ENCODE measurements around a stretch of chr1.

GRCh38 chr1:51288556-51288970, 41.8 kb downstream of the TTC39A start:
- RRBS = no CpG with 5 or more reads among the region's 5 CpGs

- RRBS = no CpG with 5 or more reads among the region's 12 CpGs
These were observed 16.2 kb downstream of the TTC39A start for GRCh38 chr1:51313900-51314768.

DNA sequence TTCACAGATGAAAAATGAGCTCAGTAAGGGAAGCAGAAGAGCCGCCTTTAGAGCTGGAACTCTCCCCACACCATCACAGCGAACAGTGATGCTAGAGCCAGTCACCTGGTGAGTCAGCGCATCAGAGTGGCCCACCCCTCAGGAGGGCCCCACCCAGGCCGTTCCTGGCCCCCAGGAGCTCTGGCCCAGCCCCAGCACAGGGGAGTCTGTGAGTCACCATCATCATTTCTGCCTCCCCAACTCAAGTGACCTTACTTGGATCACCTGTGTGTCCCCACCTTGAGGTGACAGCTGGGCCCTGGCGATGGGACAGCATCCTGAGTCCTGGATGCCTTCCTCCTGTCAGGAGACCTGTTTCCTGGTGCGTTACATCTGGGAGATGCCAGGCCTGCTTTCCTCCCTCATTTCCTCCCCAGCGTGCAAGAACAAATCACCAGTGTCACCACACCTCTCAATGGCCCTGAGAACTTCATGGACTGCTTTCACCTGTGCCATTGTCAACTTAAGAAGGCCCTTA, 4.4 kb upstream of the TTC39A start:
- RRBS = no CpG with 5 or more reads among the region's 7 CpGs

GRCh38 chr1:51344257-51345482, 14.3 kb upstream of the TTC39A start:
- RRBS = 9% methylated on average over 23 of the region's 75 CpGs

DNA sequence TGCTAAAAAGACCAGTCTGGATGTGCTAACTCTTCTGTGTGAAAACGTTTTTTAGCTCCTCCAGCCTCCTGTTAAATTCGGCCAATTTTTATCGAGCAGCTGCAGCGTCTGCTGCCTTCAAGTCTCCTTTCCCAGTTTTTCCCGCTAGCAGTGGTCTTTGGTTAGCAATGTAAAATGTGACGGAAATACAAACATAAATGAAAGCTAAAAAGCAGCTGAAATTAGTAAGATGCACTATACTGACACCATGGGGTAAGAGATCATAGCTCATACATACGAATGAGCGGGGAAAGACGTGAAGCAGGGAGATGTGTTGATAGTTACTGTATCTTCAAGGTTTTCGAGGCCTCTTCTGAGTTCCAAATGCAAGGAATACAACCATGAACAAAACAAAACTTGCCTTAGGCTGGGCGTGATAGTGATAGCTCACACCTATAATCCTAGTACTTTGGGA, 844 bp upstream of the NRDC start:
- RRBS = no CpG with 5 or more reads among the region's 11 CpGs

- RRBS = no CpG with 5 or more reads among the region's 3 CpGs
These were observed 312 bp downstream of the TXNDC12 start for GRCh38 chr1:52054818-52054940.

GRCh38 chr1:52238106-52238850, 96.4 kb downstream of the ZFYVE9 start:
- RRBS = no CpG with 5 or more reads among the region's 6 CpGs

DNA sequence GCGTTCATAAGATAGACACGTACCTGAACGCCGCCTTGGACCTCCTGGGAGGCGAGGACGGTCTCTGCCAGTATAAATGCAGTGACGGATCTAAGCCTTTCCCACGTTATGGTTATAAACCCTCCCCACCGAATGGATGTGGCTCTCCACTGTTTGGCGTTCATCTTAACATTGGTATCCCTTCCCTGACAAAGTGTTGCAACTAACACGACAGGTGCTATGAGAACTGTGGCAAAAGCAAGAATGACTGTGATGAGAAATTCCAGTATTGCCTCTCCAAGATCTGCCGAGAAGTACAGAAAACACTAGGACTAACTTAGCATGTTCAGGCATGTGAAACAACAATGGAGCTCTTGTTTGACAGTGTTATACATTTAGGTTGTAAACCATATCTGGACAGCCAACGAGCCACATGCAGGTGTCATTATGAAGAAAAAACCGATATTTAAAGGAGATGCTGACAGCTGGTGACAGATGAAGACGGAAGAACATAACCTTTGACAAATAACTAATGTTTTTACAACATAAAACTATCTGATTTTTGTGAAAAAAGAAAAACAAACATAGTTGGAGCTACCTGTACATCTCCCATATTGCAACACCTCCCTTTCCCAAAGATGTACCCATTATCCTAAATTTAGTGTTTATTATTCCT, 2.9 kb upstream of the CC2D1B start:
- RRBS = no CpG with 5 or more reads among the region's 15 CpGs

- RRBS = 83% methylated on average over 2 of the region's 10 CpGs
These were observed 9.2 kb downstream of the PRPF38A start for GRCh38 chr1:52413502-52414129.

DNA sequence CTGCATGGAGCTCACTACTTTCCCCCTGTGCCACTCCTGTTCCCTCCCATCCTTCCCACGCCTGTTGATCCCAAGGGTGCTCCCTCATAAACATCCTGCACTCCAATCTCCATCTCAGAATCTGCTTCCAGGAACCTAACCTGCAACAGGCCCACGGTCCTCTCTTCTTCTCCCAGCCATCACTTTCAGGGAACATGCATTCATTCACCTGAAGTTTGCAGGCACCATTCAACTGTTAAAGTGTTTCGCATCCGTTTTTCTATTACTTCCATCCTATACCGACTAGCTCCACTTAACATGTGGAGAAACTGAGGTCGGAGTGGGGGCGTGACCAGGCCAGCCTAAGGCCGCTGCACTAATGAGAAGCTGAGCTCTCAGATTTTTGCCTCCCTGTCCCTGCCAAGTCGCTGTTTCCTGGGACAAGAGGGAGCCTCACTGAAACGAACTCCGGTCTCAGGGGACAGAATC, 418 bp upstream of the GPX7 start:
- RRBS = no CpG with 5 or more reads among the region's 11 CpGs

DNA sequence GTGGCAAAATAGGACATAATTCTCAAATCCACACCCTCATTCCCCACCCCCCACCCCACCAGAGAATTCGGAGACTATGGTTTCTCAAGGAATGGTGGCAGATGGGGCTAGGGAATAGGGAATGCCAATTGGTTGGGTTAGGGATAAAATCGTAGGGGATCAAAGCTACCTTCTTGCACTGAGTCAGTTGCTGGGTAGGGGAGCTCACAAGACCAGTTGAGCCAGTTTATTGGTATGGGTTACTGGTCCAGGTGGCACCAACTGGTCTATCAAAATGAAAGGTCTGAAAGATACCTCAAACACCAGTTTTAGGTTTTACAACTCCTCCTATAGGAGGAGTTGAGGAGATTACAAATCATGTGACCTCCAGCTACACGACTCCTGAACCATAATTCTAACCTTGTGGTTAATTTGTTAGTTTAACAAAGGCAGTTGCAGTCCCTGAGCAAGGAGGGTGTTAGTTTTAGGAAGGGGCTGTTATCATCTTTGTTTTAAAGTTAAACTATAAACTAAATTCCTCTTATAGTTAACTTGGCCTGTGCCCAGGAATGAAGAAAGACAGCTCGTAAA, 2.4 kb downstream of the SHISAL2A start:
- RRBS = no CpG with 5 or more reads among the region's 4 CpGs

DNA sequence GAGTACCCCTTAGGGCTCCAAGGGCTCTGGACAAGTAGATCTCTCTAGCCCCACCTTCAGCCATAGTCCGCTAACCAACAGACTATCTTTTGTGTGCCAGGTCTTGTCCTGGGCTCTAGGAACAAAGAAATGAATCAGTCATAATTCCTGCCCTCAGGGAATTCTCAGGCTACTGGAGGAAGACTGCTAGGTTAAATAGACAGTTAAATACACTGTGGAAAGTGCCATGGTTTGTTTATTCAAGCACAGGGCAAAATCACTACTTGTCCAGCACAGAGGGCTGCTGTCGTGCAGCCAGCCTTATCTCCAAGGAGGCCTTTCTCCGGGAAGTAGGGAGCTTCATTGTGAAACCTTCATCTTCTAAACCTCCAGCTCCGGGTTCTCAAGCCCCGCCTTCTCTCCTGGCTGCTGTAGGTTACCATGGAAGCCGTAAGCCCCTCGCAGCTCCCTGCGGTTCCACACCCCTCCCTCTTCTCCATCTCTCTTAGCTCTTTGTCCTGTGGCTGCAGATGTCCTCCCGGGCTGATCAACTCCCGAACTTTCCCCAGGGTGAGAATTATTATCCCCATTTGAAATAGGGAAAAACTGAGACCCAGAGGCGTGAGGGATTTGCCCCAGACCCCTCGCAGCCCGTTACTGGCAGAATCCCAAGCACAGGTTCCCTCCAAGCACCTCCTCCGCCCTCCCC, 29.8 kb downstream of the SHISAL2A start:
- RRBS = 7% methylated on average over 2 of the region's 14 CpGs

DNA sequence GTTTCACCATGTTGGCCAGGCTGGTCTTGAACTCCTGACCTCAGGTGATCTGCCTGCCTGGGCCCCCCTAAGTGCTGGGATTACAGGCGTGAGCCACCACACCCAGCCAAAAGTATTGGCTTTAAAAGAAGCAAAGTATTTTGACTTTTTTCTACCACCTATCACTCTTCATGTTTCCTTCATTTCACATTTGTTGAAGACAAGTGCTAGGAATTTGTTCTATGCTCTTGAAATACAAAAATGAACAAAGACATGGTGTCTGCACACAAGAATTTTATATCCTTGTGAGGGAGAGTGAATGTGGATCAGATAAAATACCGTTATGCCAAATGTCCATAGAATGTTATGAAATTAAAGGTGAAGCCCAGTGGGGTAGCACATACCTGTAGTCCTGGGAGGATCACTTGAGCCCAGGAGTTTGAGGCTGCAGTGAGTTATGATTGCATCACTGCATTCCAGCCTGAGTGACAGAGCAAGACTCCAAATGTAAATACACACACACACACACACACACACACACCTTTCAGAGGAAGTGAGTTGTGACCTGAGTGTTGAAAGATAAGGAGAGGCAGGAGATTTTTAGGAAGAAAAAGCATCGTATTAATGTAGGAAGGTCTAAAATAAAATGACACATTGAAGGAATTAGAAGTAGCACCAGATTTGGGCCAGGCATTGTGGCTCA, 28.2 kb upstream of the ZYG11A start:
- RRBS = no CpG with 5 or more reads among the region's 3 CpGs

GRCh38 chr1:52928911-52929366, 1.9 kb downstream of the SCP2 start:
- RRBS = no CpG with 5 or more reads among the region's 4 CpGs

GRCh38 chr1:53047027-53047321, 15.0 kb upstream of the PODN start:
- RRBS = no CpG with 5 or more reads among the region's 2 CpGs

DNA sequence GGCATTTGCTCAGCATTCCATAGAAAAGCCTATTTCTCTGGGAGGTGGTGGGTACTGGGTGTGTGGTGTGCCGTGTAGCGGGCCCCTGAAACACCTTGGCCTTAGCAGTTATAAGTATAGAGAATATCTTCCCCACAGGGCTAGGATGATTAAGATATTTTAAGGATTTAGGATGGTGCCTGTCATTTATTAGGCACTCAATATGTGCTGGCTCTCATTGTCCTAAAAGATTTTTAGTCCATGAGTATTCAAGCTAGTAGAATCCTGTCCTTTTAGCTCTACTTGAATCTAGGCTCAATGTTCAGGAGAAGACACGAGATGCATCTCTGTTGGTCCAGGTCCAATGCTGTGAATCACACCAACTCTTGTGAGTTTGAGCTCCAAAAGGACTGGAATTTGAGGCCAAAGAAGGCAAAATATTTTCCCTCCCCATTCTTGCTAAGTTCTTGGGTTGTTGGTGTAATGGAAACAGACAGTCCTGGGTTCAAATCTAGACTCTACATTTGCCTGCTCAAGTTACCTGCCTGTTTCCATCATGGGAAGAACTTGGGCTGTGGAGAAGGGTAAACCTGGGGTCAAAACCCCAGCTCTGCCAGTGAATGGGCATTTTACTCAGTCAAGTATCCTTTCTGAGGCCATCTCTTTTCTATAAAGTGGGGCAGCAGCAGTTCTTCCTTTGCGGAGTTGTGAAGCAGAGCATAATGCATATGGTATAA, 1.4 kb upstream of the PODN start:
- RRBS = no CpG with 5 or more reads among the region's 4 CpGs

DNA sequence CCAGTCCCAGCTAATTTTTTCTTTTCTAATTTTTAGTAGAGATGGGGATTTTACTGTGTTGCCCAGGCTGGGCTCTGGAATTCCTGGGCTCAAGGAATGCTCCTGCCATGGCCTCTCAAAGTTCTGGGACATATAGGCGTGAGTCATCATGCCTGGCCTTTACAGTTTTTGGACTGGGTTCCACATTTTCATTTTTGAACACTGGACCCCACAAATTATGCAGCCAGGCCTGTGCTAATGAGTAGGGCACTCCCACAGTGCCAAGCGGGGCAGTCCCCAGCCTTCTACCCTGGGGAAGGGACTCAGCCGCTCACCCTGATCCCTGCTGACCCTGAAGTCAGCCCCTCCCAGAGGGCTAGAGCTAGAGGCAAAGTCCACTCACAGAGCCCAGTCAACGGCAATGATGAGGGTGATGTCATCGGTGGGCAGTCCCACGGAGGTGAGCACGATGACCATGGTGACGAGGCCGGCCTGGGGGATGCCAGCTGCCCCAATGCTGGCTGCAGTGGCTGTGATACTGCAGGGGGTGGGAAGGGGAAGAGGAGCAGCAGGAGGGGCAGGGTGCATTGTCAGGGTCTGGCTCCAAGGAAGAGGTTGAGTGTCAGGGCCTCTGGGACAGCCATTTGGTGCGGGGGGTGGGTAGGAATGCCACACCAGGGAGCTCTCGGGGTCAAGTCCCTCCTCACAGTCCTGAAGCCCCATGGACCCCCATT, 27.6 kb downstream of the PODN start:
- RRBS = no CpG with 5 or more reads among the region's 11 CpGs

DNA sequence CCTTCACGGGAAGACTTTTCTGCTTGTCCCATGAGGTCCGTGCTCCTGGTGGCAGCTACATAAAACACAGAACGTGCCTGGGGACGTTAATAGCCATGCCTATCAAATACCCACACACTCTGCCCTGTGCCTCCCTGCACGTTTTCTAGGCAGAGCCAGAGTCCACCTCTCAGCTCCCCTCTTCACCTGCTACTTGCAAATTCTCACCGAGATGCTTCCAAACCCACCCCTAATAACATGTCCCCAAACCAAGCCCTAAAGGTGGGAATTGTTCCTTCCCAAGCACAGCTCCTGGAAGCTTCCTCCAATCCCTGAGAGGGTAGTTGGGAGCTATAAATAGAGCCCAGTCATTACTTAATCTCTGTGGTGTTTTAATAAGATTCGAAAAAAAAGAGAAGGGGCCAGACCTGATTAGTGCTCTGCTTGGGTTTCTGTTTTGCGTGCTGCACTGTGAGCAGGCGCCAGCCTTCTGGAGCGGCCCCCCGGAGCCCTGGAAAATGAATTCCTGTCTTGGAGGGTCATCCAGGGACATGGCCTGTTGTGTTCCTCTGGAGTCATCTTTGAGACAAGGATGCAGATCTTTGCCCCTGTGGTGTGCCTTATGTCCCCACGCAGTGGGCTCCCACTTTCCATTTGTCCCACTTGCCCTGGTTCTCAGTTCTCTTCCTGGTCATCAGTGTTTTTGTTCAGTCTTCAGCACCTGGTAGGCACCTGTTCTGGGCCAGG, 33.3 kb downstream of the SLC1A7 start:
- RRBS = no CpG with 5 or more reads among the region's 12 CpGs

DNA sequence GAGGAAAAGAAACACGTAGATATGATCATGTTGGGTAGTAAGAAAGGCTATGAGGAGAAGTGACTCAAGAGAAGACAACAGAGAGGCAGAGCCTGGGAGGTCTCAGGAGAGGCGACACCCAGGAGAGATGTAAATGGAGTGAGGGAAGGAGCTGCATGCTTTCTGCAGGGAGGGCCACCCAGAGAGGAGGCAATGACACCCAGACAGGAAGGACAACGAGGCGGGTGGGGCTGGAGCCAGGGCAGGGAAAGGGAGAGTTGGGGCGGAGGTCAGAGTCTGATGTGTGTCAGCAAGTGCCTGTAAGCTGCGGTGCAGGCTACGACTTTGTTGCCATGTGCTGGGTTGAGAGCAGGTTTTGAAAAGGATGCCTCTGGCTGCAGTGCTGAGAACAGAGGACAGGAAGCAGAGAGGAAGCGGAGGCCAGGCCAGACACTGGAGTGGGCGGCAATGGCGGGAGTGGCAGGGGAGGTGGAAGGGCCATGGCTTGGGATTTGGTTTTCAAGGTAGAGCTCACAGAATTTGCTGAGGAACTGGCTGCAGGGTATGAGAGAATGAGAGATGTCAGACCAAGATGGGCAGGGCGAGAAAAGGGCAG, 31.3 kb downstream of the SLC1A7 start:
- RRBS = no CpG with 5 or more reads among the region's 11 CpGs

DNA sequence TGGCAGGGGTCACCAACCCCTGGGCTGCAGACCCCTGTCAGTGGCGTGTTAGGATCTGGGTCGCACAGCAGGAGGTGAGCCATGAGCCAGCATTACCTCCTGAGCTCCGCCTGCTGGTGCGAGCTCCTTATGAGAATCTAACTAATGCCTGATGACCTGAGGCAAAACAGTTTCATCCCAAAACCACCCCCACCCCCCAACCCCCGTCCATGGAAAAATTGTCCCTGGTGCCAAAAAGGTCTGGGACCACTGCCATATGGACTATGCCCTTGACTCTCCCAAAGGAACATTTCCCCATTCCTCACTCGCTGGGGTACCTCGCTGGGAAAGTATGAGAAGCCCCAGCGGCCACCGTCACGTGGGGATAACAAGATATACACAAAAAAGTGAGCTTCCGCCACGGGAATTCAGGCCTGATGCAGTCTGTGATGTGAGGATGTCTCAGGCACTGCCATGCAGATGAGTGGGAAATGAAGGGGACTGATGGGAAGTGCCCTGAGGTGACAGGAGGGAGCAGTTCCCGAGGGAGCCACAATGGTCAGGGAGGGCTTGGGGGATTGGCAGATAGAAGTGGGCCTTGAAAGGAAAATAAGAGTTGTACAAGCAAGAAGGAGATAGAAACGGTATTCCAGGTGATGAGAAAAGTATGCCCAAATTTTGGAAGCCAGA, 6.3 kb upstream of the CPT2 start:
- RRBS = no CpG with 5 or more reads among the region's 14 CpGs

Measured in choroid plexus epithelial cell (primary cell).